Skeletal muscle cell (primary cell): ENCODE data around the genes COL8A1, NIT2 and ABI3BP.

DNA sequence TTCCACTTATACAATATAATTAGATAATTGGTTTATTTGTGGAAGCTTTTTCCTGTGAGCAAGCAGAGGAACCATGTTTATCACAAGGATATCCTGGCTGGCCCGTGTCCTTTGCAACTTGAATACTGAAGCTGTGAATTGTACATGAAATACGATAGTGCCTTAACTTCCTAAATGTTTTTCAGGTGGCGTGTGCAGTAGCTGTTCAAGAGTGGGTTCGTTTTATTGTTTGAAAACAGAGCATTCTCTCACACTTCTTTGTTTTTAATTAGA, 2.7 kb downstream of the ST3GAL6 start:
- RRBS: no CpG with 5 or more reads among the region's 4 CpGs

DNA sequence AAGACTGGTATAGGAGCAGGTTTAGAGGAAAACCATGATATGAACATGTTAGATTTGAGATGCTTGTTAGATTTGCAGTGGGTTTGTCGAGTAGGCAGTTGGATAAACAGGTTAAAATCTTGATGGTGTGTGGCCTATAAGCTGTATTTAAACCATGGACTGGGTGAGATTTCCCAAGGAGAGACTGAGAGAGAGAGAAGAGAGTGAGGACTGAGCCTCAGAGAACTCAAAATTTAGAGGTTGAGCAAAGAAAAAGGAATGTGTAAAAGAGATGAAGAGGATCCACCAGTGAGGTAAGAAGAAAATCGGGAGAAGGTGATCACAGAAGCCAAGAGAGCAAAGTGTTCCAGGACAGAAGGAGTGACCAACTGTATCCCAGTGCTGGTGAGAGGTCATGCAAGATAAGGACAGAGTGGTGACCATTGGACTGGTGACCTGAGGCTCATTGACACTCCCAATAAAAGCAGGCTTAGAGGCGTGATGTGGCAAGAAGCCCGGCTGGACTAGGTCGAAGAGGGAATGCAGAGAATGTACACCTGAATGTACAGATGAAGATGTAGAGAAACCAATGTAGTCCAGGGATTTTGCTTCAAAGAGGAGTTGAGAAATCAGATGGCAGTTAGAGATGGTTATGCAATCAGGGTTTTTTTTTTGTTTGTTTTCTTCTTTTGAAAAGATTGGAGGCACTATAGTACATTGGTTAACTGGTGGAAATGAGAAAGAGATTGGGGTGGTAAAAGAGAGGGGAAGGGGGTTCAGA, 23.1 kb downstream of the ST3GAL6 start:
- RRBS: no CpG with 5 or more reads among the region's 5 CpGs

DNA sequence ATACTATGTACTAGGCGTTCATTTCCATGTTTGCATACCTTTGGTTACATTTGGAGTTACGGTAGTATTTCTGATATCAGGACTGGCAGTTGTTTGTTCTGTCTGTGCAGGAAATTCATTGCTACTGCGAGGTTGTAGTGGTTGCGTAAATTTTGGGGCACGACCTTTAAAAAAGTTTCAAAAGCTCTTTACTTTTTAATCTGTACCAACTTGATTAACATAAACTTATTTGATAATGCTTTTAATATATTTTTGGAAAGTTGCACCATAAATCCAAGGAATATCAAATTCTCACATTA, 48.0 kb downstream of the ST3GAL6 start:
- RRBS: no CpG with 5 or more reads among the region's 5 CpGs

GRCh38 chr3:98872079-98872449, 29.4 kb downstream of the DCBLD2 start:
- RRBS: no CpG with 5 or more reads among the region's 2 CpGs

DNA sequence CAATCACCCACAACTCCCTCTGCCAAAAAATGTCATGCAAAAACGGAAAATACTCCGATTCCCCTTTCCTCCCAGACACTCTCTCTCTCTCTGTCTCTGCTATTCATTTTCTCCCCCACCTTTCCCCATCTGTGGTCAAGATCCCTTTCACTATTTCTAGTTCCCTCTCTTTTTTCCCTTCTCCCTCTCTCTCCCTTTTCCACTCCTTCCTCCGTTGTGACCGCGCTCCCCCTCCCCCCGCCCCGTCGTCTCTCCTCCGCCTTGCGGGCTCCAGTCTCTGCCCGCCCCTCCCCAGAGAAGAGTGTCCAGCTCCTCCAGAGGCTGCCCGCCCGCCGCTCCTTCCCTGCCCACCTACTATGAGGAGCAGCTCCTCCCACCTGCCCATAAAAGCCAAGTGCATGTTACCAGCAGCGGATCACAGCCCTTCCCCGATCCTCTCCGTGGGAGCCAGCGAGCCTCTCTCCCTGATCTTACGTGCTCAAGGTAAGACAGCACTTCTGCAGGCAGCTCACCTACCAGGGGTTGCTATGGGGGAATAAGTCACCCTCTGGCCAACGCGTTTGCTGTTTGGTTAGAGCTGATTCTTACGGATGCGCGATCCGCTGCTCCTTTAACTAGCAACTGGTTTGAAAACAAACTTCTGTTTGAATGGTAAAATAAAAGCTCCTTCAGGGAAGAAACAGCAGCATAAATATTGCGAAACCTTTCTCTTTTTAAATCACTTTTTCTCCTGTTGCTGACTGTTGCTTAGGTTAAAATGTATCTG, at the start of gene COL8A1:
Gene COL8A1, plus strand, starts transcription at position 413 of the 766 bp plus-strand sequence.
- RRBS: no CpG with 5 or more reads among the region's 26 CpGs

- RRBS: no CpG with 5 or more reads among the region's 2 CpGs
These were observed 35.9 kb downstream of the COL8A1 start for GRCh38 chr3:99674044-99674925.

DNA sequence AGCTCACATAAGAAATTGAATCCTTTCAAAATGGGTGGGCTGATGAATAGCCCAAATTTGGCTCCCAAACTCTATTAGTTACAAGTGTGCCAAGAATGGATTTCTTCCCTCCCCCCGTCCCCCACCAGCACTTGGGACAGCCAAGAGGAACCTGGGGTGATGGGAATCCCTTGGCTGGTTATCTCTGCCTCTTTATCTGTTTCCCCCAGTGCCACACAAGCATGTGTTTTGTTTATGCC, 28.3 kb downstream of the CMSS1 start:
- RRBS: no CpG with 5 or more reads among the region's 1 CpG

DNA sequence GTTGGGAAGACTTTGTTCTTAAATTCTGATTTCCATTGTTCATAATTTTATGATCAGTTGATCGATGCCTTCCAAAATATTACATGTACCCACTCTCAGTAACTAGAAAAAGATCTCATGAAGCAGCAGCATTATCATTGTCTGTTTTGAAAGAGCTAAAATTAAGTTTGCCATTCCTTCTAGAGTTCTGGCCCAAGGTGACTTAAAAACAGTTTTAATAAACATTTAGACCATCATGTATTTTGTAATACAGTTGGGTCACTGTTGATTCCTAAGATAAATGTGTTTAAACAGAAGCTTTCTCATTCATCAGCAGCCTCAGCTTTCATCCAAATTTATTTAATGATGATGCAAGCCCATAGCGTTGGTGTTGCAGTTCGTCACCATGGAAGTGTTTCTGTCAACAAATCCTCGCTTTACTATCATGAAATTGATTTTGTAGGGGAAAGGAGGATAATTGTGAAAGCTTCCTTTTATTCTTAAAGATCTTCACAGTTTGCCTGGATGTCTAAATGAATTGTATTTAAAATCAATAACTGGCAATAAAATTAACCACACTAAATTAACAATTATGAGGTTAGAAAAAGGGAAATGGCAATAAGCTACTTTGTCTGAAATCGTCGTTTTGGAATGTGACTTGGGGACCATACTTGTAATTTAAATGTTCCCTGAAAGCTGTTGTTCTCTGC, 28.8 kb downstream of the CMSS1 start:
- RRBS: no CpG with 5 or more reads among the region's 6 CpGs

- RRBS: no CpG with 5 or more reads among the region's 10 CpGs
These were observed 30.4 kb downstream of the CMSS1 start for GRCh38 chr3:99847802-99848760.

DNA sequence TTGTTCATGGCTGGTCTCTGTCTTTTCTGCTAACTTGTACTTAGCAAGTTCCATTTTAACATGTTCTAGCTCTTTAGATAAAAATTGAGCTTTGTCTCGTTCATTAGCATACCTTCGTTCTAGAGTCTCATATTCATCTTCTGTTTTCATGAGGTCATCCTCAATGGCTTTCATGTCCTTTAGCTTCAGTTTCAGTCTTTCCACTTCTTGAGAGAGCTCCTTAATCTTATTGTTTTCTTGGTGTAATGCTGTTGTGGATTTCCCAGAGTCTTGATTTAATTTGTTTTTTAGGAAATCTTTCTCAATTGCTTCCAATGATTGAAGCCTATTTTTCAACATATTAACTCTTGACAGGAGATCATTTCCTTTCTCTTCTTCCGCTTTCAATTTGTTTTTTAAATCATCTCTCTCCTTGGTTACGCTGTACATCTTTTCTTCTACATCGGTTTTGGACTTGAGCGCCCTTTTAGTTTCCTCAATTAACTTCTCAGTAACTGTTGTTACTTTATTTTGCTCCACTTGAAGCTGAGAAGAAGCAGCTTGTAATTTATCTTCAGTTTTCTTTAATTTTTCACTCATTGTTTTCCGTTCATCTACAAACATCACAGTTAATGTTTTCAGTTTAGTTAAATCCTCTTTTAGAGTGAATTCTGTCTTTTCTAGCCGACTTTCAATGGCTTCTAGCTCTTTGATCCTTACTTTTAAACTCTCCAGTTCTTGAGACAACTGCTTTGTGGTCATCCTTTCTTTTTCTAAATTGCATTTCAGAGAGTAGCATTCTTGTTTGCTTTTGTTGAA, 32.1 kb downstream of the CMSS1 start:
- RRBS: no CpG with 5 or more reads among the region's 8 CpGs

DNA sequence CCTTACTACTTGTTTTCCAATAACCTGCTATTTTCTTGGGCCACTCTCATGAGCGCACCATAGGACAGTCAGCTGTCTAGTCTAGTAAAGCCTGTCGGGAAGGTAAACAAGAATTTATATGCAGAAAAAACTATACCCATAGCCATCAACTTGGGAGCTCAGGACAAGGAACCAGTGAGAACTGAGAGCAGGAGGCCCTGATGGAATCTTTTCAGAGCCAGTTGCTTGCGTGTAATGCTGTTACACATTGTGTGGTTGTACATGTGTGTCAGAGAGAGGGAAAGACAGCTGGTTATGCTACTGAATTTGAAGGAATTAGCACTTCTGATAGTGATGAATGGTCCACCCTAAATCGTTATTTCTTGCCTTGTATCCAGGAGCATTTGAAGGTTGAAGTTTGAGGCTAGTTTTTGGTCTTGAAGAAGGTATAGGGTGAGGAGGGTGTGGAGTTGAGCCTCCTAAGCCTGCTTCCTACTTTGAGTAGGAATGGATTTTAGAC, 36.1 kb downstream of the CMSS1 start:
- RRBS: no CpG with 5 or more reads among the region's 4 CpGs

- RRBS: no CpG with 5 or more reads among the region's 7 CpGs
These were observed 72.1 kb downstream of the FILIP1L start for GRCh38 chr3:100041832-100043002.

- RRBS: 1% methylated on average over 32 of the region's 88 CpGs
These were observed at the start of gene NIT2 for GRCh38 chr3:100334172-100335339. Gene NIT2 (plus strand): TSS chr3:100334757.

DNA sequence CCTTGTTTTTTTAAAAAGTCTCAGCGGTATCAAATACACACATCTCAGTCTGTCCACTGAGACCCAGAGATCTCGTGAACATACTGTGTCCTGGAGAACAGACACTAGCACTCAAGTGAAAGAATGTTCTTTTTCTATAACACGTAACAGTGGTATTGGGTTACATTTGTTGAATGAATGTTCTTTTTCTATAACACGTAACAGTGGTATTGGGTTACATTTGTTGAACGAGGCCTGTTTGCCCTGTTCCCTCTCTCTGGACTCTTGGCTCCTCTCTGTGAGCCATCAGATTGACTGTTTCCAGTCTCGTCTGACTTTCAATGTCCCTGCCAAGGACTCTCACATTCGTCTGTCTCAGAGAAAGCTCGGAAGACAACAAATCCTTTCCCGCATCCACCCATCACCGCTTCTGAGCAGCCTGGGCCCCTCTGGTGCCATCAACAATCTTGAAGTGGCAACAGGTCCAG, 7.9 kb downstream of the TMEM45A start:
- RRBS: no CpG with 5 or more reads among the region's 10 CpGs

DNA sequence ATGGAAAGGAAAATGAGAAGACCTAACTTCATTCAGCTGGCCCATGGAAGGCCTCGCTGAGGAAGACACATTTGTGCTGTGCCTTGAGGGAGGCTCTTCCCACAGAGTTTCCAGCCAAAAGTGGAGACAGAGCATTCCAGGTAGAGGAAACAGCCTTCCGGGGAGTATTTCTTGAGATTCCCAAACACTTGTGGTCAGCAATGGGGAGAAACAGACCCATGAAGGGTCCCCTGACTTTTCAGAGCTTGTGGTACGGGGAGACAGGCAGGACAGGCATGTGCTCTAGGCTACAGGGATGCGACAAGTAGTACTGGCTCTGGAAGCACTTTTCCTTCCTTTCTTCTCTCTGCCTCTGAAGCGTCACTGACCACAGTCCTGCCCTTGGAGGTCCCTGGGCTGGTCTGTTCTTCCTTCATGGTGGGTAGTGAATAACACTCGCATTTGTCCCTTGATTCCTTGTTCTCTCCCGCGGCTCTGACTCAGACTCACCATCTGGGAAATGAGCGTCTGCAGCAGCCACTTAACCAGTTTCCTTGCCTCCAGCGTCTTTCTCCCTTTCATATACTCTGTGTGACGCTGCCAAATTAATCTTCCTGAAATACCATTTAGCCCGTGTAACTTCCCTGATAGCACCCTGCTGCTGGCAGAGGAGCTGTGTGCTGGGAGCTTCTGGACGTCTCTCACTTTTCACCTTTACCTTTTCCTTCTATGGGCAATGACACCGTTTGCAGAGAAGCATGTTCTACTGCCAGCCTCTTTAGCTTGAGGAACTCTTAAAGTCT, 33.3 kb downstream of the TMEM45A start:
- RRBS: no CpG with 5 or more reads among the region's 14 CpGs

GRCh38 chr3:100610507-100611117, 1.2 kb downstream of the ADGRG7 start:
- RRBS: no CpG with 5 or more reads among the region's 12 CpGs

DNA sequence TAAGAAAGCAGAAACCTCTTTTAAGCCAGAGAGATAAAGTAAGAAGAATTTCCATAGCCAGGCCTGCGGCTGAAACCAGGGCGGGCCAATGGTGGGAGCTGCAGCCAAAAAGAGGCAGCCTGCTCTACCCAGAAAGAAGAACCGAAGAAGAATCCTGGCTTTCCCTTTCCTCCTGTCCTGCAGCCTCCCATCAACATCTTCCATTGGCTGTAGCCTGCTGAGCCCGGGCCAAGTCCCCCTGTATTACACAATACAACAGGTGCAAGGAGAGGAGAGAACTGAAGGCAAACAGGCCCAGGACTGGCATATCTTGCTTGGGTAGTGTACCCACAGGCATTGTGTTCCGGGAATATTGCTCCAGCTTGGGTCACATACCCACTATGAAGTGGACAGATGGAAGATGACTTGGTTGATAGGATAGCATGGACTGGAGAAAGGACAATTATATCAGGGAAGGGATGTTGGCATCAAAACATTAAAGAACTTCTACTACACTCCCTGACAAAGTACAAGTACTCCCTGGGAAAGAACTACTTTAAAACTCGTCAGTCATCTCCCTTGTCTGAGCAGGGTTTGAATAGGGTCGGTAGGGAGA, 11.4 kb upstream of the TFG start:
- RRBS: no CpG with 5 or more reads among the region's 7 CpGs

- RRBS: no CpG with 5 or more reads among the region's 4 CpGs
These were observed 643 bp upstream of the TFG start for GRCh38 chr3:100708645-100709056.

DNA sequence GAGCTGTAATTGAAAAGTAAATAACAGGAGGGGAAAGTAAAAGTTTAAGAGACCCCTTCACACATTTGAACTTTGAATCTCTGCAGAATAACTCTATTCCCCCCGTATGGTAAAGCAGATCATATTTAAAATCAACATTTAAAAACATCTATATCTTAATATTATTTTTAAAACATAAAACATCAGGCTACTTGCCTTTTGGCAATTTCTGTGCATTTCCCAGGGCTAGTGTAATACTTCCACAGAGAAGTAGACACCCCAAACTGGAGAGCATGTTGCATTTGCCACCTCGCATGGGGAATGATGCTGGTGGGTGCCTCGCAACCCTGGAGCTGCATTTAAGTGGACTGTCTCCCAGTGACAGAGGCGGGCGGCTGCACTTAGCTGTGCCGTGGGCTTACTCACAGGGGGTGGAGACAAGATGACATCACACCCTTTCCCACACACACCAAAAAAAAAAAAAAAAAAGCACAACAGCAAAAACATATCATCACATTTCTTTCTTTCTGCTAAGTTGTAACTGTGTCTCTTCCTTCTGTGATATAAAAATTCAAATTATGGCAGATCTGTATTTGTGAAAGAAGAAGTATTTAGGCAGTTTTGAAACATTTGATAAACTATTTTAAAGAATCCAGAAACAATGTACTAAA, at the start of gene ABI3BP:
Gene ABI3BP, minus strand, starts transcription at position 311 of the 650 bp plus-strand sequence.
- RRBS: no CpG with 5 or more reads among the region's 6 CpGs